AG08470 (cell line): ENCODE results near the gene S100A4.

DNA sequence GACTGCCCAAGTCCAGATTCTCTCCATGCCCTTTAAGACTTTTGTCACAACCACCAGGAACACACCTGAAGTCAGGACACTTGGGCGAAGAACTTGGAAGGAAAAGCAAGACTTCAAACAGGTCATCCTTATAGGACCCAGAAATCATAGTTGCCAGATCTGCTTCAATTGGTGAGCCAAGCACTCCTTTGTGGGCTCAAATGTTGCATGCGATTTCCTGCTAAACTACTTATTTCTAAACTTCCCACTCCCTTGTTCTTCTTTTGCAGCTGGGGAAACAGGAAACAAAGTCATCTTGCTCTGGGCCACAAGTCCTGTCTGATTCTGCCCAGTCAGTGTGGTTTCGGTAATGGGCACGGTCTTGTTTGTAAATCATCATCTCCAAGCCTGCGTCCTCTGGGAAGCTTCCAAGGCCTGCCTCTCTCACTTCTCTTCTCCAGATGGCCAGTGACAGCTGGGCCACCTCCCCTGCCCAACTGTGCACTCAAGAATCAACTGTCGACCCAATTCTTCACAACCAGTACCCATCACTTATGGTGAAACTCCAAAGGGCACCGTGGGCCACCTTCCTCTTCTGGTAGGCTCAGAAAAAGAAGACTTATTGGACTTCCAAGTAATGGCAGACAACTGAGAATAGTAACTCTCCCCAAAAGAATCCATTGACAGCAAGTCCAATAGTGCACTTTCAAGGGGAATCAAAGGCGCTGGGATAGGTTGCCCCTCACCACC is 4.3 kb downstream of the S100A8 start:
- RRBS, result no CpG with 5 or more reads among the region's 8 CpGs

GRCh38 chr1:153495093-153495616 is 34.7 kb upstream of the S100A7 start:
- RRBS, result no CpG with 5 or more reads among the region's 5 CpGs

DNA sequence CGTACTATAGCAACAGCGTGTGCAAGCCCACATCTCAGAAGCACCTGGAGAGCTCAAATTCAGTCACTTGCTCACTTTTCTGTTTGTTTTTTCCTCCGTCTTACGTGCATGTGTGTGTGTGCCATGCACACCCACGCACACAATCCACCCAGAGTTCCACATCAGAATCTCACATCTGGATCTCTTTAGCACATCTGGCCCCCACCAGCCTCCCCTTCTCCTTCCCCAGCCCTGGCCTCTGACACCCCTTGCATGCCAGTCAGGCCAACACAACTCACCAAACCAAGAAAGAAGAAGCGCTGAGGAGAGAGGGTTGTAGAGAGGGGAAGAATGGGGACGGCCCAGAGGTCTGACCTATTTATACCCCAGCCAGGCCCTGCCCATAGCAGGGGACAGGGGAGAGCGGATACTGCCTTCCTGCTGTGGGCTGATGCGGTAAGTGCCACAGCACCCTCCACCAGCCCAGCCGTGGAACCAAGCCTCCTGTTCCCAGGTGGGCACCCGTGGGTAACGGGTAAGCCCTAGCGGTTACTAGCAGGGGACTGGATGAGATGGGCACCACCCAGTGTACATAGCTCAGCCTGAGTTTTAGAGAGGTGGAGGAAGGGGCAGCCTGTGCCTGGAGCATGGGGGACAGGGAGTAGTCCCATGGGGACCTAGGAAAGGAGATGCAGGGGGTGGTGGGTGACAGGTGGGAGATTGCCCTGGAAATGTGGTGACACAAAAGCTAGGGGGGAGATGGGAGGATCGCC is at the start of gene S100A4:
S100A4 (minus strand) TSS at position 332 of the 752 bp plus-strand sequence.
- RRBS, result no CpG with 5 or more reads among the region's 14 CpGs

DNA sequence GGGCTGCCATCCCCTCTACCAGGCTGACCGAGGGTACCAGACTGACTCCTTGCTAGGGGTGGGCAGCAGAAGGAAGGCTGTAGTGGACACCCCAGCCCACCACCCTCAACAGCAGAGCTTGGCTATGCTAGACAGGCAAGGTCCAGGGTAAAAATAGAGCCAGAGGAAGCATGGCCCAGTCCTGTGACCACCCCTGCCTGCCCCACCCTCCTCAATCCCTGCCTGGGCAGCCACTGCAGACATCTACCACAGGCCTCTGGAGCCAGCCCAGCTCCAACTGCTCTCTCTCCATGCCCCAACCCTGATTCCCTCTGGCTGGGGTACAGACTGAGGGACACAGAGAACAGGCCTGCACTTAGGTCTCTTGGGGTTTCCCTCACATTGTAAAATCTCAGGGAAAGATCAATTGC is 1.7 kb downstream of the S100A1 start:
- RRBS, result no CpG with 5 or more reads among the region's 1 CpG

DNA sequence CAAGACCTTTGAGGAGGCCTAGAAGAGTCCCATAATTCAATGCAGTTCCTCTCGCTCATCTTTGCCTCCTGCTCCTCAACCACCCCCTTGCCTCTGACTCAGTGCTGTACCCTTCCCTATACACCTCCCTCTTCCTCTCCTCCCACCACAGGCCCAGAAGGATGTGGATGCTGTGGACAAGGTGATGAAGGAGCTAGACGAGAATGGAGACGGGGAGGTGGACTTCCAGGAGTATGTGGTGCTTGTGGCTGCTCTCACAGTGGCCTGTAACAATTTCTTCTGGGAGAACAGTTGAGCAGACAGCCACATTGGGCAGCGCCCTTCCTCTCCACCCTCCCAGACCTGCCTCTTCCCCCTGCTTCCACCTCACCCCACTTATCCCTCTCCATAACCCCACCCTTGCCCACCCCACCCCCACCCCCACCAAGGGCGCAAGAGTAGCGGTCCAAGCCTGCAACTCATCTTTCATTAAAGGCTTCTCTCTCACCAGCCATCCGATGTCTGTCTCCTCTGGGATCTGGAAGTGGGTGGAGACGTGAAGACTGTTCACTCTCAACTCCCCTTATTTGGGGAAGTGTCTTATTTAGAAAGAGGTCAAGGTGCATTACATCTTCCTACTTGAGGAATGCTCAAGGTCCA is 2.2 kb upstream of the CHTOP start:
- RRBS, result no CpG with 5 or more reads among the region's 8 CpGs

- RRBS, result 7% methylated on average over 12 of the region's 67 CpGs
These were observed 811 bp downstream of the NPR1 start for GRCh38 chr1:153679222-153679775.

- RRBS, result no CpG with 5 or more reads among the region's 10 CpGs
These were observed 18.6 kb downstream of the NPR1 start for GRCh38 chr1:153697014-153697634.

GRCh38 chr1:153780207-153780482 is 4.9 kb downstream of the SLC27A3 start:
- RRBS, result no CpG with 5 or more reads among the region's 7 CpGs

DNA sequence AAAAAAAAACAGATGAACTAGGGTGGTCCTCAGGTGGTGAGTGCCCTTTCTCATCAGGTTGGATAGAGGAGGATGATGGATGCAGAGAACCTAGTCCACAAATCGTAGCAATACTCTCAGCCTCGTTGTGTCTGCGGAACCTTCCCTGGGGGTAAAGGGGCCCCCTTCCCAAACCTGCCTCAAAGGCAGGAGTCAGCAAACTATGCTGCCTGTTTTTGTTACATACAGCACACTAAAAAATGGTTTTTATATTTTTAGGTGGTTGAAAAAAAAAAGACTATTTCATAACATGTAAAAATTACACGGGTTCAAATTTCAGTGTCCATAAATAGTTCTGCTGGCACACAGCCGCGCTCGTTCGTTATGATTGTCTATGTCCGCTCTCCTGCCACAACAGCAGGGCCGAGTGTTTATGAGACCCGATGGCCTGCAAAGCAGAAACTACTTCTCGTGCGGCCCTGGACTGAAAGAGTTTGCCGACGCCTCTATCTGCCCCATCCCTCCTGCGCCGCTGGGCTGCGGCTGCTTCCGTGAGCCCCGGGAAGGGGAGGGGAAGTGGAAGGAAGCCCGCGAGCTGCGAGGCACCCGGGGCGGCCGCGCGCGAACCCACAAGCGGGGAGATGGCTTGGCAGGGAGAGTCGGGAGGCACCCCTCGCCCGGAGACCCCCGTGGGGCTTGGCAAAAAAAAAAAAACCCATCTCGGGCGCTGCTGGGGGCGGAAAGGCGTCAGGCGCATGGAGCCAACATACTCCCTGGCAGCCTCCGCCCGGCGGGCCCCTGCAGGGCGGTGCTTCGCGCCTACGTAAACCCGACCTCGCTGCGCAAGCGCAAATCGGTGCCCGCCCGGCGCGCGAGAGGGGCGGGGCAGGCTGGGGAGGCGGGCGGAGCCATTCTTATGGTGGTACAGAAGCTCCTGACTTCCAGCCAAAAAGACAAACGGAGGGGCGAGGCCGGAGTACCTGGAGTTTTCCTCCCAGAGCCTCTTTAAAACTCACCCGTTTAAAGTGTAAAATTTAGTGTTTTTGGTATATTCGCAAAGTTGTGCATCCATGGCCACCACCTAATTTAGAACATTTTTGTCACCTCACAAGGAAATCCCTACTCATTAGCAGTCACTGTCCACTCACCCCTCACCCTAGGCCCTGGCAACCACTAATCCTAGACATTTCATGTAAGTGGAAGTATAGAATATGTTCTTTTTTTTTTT is 8.2 kb downstream of the SLC27A3 start:
- RRBS, result under 1% methylated on average over 33 of the region's 64 CpGs

DNA sequence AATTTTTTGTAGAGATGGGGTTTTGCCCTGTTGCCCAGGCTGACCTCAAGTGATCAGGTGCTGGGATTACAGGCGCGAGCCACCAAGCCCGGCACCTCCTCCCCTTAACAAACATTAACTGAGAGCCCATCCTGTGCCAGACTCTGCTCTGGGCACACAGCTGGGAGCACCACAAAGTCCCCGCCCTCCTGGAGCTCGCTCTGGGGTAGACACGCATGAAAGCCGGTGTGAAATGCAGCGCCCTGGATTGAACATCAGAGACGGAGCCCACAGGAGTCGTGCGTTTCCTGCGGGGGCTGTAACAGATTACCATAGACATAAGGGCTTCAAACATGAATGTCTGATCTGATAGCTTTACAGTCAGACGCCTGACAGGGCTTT is 14.3 kb downstream of the SLC27A3 start:
- RRBS, result no CpG with 5 or more reads among the region's 13 CpGs

GRCh38 chr1:153805817-153806072 is 30.5 kb downstream of the SLC27A3 start:
- RRBS, result no CpG with 5 or more reads among the region's 2 CpGs

DNA sequence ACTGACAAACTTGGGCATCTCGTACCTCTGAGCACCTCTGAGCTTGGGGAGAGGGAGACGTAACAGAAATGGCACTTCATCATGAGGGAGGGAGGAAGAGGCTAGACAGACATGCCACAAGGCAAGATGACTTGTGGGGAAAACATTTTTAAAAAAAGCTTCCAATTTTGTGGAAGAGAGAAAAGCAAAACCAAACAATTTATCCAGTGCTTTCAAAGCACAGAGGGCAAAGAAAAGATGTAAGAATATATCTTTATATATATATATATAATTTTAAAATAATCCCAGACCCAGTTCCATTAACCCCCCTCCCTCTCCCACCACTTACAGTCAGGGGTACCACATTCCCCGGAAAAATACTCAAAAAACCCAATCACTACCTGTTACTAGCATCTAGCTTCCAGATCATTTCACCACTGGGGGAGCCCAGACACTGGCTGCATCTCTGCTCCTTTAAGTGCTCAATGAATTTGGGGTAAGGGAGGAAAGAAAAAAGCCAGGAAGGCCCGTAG is 32.7 kb downstream of the SLC27A3 start:
- RRBS, result no CpG with 5 or more reads among the region's 4 CpGs

DNA sequence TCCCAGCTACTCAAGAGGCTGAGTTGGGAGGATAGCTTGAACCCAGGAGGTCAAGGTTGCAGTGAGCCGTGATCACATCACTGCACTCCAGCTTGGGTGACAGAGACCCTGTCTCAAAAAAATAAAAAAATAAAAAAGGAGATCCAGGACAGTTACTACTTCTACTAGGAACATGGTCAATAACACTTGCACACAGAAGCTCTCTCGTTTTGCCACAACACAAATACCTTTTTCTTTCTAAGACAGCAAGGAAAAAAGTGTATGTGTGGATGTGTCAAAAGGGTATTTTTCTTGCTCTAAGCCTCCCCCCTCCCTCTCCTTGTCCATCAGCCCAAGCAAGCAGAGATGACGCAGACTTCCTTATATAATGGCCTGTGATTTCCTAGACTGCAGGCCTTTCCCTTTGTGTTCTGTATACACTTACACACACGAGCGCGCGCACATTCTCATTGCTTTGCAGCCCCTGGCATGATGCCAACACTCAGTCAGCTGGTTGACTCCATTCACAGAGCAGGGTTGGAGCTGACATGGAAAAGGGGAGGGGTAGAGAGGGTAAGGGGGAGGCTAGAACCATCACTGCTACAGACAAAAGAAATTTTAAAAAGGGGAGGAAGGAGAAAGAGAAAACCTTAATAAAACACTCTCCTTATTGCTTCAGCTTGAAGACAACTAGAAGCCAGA is 41.9 kb downstream of the GATAD2B start:
- RRBS, result no CpG with 5 or more reads among the region's 7 CpGs

GRCh38 chr1:153902463-153902888 is 20.3 kb downstream of the GATAD2B start:
- RRBS, result no CpG with 5 or more reads among the region's 4 CpGs

DNA sequence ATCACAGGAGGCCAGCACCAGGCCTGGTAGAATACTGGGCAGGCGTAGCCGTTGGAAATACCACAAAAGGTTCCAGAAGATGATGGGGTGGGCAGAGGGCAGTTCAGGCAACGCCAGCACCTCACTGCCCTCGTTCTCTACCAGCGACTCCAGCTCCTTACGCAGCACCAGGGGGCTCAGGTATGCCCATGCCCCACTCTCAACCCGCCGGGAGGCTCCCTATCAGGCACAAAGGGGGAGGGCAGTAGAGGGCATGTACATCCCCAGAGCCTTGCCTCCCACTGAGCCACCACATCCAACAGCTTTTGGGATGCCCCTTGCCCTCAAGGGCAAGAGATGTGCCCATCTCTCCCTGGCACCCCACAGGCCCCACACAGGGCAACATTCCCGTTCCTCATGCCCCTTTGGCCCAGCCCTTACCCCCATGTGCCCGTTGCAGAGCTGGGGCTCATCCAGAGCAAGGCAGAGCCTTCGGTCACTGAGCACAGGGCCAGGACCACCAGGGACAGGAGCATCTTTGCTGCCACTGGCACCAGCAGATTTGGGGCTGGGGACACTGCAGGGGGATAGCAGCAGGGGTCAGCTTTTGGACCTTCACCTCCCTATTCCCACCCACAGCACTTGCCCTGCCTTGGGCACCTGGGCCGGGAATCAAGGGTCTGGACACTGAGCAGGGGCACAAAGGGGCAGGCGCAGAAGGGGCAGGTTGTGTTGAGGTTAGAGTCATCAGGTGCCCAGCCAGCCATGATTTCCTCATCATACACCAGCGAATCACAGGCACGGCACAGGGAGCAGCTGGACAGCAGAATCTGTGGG is 9.7 kb upstream of the GATAD2B start:
- RRBS, result no CpG with 5 or more reads among the region's 15 CpGs

DNA sequence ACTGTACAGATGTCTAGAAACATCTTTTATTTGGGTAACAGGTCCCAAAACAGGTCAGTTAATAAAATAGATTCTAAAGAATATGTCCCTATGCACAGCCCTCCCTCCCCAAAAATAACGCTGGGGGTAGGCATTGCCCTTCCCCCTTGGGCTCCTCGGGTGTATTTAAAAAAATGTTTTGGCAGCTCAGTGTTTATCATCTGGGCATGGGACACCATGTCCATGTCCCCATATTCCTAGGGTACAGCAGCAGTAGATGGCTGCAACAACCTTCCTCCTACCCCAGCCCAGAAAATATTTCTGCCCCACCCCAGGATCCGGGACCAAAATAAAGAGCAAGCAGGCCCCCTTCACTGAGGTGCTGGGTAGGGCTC is 675 bp upstream of the CRTC2 start:
- RRBS, result no CpG with 5 or more reads among the region's 3 CpGs

DNA sequence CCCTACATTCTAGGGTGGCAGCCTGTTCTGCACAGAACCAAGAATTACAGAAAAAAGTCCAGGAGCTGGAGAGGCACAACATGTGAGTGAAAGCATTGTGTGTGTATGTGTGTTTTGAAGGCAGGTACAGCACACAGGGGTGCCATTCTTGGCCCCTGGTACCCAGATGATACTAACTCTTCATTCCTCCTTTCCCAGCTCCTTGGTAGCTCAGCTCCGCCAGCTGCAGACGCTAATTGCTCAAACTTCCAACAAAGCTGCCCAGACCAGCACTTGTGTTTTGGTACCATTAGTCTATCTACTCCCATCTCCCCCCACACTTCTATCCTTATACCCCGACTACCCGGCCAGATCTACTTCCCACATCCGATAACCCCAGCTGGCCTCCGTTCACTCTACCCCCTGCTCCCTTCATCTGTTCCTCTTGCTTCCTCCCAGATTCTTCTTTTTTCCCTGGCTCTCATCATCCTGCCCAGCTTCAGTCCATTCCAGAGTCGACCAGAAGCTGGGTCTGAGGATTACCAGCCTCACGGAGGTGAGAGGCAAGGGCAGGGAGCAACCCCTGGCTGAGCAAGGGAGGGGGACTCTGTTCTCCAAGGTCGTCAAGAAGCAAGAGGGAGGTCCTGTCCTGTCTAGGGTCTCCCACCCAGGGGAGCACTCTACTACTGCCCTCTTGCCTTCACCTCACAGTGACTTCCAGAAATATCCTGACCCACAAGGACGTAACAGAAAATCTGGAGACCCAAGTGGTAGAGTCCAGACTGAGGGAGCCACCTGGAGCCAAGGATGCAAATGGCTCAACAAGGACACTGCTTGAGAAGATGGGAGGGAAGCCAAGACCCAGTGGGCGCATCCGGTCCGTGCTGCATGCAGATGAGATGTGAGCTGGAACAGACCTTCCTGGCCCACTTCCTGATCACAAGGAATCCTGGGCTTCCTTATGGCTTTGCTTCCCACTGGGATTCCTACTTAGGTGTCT is 4.0 kb downstream of the JTB start:
- RRBS, result no CpG with 5 or more reads among the region's 13 CpGs

DNA sequence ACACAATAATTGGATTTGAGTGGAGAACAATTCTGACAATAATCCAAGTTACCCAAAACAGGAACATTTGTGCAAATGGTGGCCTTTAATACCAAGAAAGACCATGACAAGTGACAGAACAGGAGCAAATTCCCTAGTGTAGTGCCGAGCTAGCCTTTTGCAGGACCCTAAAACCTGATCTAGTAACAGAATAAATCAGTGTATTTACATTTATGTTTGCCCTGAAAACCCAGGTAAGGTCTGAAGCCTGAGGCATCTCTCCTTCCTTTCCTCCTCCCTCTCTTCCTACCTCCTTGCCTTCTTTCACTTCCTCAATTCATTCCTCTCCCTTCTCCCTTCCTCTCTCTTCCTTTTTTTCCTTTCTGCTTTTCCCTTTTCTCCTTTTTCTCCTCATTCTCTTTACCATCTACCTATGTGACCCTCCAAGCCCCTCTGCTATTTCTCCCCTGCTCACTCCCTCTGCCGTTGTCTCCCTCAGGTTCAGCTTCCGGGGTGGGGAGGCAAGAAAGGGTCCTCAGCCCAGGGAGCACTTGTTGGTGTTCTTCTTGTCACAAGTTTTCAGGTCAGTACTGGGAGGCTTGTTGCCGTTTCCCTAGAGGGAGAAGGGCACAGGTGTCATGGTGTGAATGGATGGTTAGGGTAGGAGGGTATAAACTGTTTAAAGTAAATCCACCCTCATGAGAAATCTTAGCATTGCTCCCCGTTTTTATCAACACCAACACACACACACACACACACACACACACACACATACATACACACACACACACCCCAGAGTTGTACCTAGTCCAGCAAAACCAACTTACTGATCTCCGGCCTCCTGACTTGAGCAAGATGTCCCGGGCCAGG is 4.3 kb downstream of the RAB13 start:
- RRBS, result no CpG with 5 or more reads among the region's 7 CpGs

DNA sequence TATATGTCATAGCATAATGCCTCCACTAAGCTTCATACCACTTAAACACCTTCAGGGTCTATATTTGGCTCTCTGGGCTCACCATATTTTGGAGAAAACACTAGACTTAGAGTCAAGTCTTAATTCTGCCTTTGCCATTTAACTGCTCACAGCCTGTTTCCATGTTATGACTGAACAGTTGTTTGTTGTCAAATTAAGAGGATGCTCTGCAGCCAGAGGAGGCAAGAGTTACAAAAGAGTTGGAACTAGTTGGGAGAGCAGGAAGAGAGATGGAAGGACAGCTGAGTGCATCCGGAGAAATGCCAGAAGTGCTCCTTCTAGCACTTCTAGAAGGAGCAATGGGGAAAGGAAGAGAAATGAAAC is 1.9 kb downstream of the RAB13 start:
- RRBS, result no CpG with 5 or more reads among the region's 1 CpG

DNA sequence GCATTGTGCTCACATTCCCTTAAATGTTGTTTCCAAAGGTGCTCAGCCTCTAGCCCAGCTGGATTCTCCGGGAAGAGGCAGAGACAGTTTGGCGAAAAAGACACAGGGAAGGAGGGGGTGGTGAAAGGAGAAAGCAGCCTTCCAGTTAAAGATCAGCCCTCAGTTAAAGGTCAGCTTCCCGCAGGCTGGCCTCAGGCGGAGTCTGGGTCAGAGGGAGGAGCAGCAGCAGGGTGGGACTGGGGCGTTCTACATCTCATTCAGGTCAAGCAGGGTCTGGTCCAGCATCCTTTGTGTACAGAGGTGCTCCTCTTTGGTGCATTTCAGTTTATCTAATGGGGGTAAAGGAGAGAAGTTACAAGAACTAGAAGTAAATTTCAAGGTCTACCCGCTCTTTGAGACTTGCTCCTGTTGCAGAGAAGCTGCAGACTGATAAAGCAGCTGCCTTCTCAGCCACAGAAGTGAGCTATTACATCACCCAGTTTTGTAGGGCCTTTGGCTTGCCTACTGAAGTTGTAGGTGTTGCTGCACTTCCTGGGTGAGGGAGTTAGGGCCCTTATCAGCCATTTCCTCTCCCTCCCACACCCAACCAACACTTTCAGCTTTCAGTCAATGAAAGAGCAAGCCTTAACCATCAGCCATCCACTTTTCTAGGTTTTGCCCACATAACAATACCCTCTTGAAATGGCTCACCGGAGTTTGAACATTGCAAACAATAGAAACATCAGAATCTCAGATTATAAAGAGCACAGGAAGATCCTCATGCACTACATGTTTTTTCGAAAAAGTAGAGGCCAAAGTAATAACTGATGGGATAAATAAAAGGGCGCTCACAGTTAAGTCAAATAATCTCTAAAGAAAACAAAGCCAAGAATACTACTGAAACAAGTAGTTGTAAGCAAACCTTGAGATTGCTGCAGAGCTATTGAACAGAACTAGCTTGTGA is 34.2 kb downstream of the TPM3 start:
- RRBS, result no CpG with 5 or more reads among the region's 9 CpGs